A673 (cell line): Measurements from ENCODE around the genes CYP21A2, HLA-DRB1 and HLA-DQB1.

DNA sequence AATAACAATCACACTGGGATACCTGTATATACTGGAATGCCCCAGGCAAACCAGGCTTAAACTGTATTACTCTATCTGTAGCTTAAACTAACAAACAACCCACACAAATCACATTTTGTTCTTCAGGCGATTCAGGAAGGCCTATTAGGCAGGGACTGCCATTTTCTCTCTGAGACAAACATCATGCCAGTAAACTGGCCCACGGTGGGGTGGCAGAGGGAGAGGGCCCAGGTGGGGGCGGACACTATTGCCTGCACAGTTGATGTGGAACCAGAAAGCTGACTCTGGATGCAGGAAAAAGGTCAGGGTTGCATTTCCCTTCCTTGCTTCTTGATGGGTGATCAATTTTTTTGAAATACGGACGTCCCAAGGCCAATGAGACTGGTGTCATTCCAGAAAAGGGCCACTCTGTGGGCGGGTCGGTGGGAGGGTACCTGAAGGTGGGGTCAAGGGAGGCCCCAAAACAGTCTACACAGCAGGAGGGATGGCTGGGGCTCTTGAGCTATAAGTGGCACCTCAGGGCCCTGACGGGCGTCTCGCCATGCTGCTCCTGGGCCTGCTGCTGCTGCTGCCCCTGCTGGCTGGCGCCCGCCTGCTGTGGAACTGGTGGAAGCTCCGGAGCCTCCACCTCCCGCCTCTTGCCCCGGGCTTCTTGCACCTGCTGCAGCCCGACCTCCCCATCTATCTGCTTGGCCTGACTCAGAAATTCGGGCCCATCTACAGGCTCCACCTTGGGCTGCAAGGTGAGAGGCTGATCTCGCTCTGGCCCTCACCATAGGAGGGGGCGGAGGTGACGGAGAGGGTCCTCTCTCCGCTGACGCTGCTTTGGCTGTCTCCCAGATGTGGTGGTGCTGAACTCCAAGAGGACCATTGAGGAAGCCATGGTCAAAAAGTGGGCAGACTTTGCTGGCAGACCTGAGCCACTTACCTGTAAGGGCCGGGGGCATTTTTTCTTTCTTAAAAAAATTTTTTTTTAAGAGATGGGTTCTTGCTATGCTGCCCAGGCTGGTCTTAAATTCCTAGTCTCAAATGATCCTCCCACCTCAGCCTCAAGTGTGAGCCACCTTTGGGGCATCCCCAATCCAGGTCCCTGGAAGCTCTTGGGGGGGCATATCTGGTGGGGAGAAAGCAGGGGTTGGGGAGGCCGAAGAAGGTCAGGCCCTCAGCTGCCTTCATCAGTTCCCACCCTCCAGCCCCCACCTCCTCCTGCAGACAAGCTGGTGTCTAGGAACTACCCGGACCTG, at the start of gene CYP21A2:
CYP21A2 (plus strand) TSS at position 534 of the 1,244 bp plus-strand sequence.
- PRO-cap = no peak

GRCh38 chr6:32046303-32047508, 8.5 kb downstream of the CYP21A2 start:
- PRO-cap = bidirectional peak, plus-strand start at chr6:32046727, minus-strand start at chr6:32046622

GRCh38 chr6:32119659-32120120, 8.4 kb downstream of the ATF6B start:
- PRO-cap = no peak

DNA sequence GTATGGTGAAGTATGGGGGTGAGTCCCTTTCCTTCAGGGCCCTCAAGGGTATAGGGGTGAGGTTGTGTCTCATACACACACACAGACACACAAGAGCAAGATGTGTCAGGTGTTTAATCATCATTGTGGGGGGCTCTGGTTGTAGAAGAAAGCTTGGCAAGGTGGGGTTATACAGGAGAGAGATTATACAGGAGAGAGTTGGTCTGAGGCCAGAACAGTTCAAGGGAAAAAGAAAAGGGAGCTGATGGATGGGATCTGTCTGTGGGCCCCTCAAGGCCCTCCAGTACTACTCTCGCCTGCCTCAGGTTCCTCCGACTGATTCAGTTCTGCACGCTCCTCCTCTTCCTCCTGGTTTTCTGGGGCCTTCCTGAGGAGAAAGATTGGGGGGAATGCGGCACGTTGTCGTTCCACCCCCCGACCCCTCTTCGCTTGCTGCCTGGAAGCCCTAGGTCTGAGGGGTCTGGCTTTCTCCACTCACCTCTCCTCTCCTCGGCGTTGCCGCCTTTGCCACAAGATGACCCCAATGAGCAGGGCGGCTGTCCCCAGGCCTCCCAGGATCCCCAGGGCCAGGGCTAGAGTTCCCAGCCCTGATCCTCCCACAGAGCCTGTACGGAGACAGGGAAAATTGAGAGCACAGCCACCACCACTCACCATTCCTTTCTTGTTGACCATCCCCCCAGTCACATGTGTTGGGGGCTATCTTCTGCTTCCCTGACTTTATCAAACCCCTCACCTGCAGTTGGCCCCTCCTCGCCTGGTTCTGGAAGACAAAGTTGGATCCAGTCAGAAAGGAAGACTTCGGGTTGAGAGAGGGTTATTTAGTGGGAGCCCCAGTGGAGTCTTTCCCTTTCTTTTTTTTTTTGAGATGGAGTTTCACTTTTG, 2.9 kb downstream of the RNF5 start:
- PRO-cap = no peak

DNA sequence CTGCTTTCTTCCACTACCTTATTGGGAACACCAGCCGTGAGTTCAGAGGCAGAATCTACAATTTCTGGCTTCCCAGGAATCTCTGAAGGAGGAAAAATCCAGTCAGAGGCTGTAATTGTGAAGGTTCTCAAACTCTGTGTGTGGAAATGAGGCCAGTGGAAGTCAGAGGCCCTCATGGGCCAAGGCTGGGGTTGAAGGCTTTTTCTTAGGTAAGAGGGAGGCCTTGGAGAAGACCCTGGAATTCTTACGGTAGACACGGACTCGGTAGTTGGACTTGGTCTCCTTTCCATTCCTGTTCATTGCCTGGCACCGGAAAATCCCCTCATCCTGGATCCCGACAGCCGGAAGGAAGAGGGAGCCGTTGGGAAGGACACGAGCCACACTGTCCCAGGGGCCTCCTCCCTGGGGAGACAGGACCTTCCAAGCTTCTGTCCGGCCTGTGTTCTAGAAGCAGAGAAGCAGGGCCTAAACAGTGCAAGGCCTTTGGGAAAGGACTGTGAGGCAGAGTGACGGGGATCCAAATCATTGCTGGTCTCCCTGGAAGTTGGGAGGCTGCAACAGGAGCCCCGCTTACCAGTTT, 656 bp downstream of the AGER start:
- PRO-cap = no peak

DNA sequence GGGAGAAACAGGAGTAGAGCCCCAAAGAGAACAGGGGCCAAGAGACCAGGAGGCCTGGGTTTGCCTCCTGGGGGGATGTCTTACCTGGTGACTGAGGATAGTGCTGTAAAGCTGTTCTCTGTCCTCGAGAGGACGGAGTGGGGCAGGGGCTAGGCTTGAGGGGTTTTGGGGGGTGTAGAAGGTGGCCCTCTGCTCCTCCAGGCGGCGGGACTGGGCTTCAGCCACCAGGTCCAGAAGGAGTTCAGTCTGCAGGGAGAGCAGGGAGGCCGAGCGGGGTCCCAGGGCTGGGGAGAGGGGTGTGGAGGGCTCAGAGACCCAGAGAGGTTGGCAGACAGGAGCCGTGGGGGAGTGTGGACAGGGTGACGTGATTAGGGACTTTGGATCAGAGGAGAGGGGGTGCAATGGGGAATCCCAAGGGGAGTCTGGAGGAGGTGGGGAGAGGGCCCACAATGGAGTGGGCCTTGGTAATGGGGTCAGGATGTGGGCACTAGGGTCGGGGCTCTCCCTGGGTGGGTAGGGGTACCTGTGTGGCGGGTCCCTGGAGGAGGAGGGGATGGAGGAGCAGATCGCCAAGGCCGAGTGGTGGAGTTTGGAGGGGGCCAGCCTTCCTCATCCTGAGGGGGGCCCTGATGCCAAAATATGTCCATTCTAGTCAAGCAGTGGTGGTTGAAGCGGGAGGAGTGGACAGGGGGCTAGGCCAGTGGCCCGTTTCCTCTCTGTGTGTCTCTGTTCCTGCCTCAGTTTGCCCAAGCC, 642 bp downstream of the GPSM3 start:
- PRO-cap = no peak

GRCh38 chr6:32580205-32580897, 9.3 kb downstream of the HLA-DRB1 start:
- PRO-cap = no peak

GRCh38 chr6:32589271-32590146, at the start of gene HLA-DRB1:
Gene HLA-DRB1 (minus strand): TSS chr6:32589848.
- PRO-cap = no peak

DNA sequence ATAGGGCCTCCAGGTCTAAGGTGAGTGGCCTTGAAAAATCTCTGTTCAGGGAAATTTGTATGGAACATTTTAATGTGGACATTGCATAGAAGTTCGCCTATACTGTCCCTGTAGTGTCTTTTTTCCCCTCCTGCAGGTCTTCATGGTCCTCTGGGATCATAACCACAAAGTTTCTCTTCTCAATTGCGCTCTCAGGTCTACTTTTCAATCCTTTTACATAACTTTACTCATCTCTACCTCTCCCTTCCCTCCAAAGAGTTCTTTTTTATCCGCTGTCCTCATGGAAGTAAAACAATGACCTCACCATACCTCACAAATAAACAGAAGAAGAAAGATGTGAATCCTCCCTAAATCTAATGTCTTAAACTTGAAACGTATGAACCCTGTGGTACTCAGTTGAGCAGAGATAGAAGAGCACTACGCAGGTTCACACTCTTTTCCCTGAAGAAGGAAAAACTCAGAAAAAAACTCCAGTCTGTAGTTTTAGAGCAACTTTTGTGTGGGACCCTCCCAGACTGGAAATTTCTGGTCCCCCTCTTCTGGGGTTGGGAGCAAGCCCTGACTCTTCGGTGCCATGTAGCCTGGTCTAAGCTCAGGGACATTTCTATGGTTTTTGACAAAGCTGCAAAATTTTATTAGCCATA, 12.0 kb upstream of the HLA-DQA1 start:
- PRO-cap = no peak

DNA sequence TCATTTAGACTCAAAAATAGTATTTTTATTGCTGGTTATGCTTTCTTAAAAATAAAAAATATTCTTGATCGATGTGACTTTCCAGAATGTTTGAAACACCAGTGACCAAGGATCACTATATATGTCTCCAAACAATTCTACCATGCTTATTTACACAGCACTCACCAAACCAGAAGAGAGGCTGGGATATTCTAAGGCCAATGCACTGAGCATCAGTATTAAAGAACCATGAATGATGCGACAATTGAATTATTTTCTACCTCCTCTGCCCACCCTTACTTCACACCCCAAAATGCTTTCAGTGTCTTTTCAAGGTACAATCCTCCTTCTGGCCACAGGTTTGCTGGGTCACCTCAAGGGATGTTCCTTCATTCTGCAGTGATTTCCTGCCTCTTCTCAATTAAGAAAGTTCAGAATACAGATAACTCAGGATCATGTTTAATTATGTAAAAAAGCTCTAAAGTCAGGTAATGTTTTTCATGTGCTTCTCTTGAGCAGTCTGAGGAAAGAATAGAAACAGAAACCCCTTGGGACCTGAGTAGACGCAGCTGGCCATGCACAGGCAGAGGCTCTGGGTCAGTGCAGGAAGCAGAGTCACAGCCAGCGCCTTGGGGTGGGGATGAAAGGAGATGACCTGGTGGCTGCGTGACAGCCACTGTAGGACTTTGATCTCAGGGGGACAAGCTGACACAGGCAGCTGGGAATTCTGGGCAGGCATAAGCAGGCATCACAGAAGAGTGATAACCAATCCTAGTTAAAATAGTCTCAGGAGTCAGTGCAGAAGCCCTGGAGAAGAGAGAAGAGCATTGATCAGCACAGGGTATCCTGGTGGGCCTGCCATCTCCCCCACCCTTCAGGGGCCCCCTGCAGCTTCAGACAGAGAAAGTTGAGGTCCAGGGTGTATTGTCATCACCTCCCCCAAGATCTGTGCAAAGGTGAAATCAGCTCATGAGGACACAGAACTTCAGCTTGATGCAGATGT, 6.7 kb downstream of the HLA-DQB1 start:
- PRO-cap = no peak

- PRO-cap = no peak
These were observed at the start of gene HLA-DQB1 for GRCh38 chr6:32666284-32667168. Gene HLA-DQB1 (minus strand): TSS chr6:32666657.

DNA sequence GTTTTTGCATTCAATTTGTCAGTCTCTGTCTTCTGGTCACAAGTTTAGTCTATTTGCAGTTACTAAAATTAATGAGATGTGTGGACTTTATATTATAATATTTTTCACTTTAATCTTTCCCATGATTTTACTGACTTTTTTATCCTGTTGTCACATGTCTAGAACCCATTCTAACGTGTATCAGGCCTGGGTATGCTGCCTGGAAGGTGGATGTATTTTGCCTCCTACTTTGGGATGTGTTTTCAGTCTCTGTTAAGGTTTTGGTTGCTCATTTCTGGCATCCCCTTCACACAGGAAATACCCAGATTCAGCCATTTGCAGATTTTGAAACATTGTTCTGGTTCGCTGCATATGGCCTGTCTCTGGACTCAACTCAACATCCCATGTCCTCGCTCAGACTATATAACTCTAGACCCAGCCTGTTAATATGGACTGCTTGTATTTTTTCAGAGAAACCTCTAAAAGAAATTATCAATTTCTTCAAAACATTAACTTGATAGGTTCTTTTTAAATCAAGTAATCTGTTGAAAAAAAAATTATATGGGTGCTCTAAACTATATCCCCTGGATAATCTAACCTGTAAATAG, 23.1 kb upstream of the HLA-DQB1 start:
- PRO-cap = no peak

- PRO-cap = no peak
These were observed 9.2 kb upstream of the HLA-DOB start for GRCh38 chr6:32825998-32826473.

DNA sequence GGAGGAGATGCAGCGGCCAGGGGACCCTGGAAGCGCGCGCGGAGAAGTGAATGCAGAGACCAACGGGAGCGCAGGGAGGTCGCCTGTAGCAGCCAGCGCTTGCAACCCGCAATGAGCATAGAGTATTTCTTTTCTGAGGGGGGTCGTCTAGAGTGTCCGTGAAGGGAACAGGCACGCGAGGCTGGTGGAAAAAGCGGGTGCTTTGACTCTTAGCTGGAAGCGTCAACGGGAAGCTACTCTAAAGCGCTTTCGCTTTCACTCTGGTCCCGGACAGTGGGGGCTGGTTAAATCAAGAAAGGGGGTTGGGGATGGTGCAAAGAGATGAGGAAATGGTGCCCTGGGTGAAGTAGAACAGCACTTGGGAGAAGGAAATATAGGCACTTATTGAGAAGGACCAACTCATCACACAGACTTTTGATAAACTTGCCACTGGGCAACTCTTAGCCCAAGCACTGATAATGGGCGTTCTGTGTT, 370 bp downstream of the PSMB9 start:
- PRO-cap = no peak

- PRO-cap = no peak
These were observed 12.9 kb downstream of the PSMB9 start for GRCh38 chr6:32866844-32867272.

GRCh38 chr6:32979345-32980202, 11.2 kb downstream of the BRD2 start:
- PRO-cap = unidirectional peak, plus-strand start at chr6:32979884

GRCh38 chr6:33029298-33030251, 20.2 kb upstream of the HLA-DOA start:
- PRO-cap = no peak

DNA sequence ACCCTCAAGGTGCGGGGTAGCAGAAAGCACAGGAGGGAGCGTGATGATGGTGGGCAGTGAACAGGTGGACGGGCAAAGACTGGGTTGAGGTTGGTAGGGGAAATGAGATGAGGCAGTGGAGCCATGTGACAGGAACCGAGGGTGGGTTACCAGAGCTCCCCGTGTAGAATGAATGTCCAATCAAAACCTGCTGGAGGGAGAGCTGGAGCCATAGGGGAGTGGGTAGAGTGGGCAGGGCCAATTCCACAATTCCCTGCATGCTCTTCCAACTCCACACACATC, 38.0 kb downstream of the HLA-DPB1 start:
- PRO-cap = no peak

DNA sequence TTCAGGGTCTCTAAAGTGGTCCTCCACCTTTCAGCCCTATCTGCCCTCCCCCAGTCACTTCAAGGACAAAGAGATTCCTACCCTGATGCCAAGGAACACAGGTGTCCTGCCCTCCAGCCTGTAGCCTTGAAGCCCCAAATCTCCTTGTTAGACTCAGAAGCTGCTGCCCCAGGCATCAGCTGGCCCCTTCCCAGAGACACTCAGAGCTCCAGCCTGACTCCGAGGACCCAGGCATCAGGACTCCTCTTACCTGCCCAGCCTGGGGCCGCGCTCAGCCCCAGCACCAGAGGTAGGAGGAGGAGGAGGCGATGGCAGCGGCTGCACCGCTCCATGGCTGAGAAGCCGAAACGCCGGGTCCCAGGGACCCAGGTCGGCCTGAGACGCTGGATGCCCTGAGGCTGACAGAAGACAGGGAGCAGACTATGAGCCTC, 343 bp downstream of the COL11A2 start:
- PRO-cap = no peak

DNA sequence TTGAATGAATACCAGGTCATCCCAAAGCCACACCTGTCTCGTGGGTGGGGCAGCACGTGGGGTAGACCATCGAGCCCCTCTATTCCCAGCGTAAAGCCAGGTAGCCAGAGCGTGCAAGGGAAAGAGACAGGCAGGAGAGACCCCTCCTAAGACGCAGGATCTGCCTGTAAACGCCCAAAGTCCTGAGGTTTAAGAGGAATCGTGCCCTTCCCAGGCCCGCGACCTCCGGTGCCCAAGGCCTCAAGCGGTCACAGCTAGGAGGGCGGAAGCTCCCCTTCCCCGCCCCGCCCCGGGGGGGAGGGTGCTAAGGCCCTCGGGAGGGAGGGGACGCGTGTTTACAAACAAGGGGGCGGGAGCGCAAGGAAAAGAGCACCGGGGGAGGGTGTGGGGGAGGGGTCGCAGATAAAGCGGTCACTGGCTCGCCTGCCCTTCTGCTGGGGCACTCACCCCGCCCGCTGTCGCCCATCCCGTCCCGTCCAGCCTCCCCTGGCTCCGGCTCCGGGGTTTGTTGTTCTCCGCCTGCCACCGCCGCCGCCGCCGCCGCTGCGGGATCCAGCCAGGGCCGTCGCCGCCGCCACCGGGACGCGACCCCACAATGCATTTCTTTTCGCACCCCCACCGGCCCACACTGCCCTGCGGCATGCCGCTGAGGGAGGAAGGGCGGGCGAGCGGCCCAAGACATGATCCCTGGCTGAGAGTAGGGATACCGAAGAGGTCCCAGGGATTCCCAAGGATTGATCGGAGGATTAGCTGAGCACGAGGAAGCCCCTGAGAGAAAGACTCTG, 478 bp downstream of the RXRB start:
- PRO-cap = bidirectional peak, plus-strand start at position 628 of the sequence, minus-strand start at position 597 of the sequence